ENCODE data around the gene TMEM161B.

- PRO-cap, 2 experiments, result no peak in any of the 2 experiments
Measured at GRCh38 chr5:81696250-81696940, 54.5 kb downstream of the SSBP2 start.

DNA sequence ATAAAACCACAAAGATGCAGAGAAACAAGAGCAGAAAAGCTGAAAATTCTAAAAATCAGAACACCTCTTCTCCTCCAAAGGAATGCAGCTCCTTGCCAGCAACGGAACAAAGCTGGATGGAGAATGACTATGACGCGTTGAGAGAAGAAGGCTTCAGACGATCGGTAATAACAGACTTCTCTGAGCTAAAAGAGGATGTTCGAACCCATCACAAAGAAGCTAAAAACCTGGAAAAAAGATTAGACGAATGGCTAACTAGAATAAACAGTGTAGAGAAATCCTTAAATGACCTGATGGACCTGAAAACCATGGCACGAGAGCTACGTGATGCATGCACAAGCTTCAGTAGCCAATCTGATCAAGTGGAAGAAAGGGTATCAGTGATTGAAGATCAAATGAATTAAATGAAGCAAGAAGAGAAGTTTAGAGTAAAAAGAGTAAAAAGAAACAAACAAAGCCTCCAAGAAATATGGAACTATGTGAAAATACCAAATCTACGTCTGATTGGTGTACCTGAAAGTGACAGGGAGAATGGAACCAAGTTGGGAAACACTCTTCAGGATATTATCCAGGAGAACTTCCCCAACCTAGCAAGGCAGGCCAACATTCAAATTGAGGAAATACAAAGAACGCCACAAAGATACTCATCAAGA, 112.2 kb downstream of the ATG10 start:
- PRO-cap, 2 experiments, result no peak in any of the 2 experiments

DNA sequence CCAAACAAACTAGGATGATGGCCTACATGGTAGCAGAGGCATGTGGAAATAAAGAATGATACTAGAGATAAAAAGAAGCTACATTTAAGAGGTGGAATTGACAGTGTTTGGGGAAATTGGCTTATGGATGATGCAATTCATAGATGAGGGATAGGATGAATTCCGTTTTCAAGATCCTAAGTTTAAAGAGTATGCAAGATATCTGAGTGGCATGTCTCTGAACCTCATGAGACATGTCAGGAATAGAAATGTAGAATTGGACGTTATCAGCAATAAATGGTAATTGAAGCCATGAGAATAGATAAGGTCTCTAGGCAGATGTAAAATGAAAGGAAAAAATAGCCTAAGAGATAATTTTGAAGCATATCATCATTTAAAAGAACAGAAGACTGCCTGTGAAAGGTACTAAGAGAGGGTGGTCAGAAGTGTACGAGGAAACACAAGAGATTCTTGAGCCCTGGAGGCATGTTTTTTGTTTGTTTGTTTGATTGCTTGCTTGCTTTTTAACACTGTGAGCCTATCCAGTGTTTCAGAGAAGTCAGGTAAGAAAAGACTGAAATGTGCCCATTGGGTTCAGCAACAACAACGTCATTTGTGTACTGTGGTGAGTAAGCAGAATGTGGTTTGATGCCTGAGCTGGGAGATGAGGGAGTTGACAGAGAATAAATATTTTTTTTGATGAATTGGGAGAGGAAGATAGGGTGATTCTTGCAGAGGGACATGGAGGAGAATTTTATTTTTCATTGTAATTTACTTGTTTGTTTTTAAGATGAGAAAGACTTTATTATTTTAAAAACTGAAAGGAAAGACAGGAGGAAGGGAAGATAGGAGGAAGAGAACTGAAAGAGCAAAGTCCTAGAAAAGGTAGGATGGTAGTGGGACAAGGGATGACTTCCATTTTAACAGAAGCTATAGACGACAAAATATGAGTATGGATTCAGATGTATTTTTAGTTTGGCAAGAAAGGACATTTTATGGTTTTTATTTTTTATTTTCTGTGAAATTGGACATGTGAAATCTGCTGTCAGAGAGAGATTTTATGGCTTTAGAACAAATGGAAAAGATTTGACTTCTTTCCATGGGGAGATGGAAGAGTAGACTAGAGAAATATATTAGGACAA, 73.2 kb downstream of the RPS23 start:
- PRO-cap, 2 experiments, result no peak in any of the 2 experiments

DNA sequence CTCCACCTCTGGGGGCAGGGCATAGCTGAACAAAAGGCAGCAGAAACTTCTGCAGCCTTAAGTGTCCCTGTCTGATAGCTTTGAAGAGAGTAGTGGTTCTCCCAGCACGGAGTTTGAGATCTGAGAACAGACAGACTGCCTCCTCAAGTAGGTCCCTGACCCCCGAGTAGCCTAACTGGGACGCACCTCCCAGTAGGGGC, 132.7 kb downstream of the TMEM167A start:
- PRO-cap, 2 experiments, result peak in 1 of 2 experiments; most common plus-strand start position 60 of the sequence (in 1)

GRCh38 chr5:83537614-83538264, 66.2 kb downstream of the VCAN start:
- PRO-cap, 2 experiments, result no peak in any of the 2 experiments

GRCh38 chr5:83538275-83539590, 67.2 kb downstream of the VCAN start:
- PRO-cap, 2 experiments, result no peak in any of the 2 experiments

- PRO-cap, 2 experiments, result no peak in any of the 2 experiments
Measured at GRCh38 chr5:83539962-83540512, 68.5 kb downstream of the VCAN start.

- PRO-cap, 2 experiments, result peak in 1 of 2 experiments; most common plus-strand start chr5:83553441 (in 1)
Measured at GRCh38 chr5:83553340-83553692, 81.8 kb downstream of the VCAN start.

- PRO-cap, 2 experiments, result no peak in any of the 2 experiments
Measured at GRCh38 chr5:83562084-83562705, 90.7 kb downstream of the VCAN start.

GRCh38 chr5:83562710-83563082, 91.2 kb downstream of the VCAN start:
- PRO-cap, 2 experiments, result no peak in any of the 2 experiments

GRCh38 chr5:83799089-83799514, 78.4 kb upstream of the HAPLN1 start:
- PRO-cap, 2 experiments, result no peak in any of the 2 experiments

DNA sequence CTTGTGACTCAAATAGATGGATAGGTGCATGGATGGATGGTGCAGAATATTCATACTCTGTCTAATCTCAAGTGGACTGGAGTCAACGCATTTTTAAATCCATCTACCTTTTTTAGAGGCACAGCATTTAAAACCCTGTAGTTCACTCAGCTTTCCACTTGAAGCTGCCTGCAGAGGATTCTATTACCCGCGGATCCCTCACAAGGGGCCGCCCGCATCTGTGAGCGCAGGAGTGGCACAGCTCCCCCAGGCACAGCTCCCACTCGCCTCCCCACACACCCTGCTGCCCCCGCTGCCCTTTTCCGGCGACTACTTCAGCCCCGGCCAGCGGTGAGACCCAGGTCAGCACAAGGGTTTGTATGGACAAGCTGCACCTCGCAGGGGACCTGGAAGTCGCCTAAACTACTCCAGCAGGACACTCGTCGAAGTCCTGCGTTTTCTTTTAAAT, 1.7 kb downstream of the EDIL3 start:
- PRO-cap, 2 experiments, result no peak in any of the 2 experiments

- PRO-cap, 2 experiments, result no peak in any of the 2 experiments
Measured at GRCh38 chr5:84538936-84539619, 154.4 kb upstream of the EDIL3 start.

DNA sequence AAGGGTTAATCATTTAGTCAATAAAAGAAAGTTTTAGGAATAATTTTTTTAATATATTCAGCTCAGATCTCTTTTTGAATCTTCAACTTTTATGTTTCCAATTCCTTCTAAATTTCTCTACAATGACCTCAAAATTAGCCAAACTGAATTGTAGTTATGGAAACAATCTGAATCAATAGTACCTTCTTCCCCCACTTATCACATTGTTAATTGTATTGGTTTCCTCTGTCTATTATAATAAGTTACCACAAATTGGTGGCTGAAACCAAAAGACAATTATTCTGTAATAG, 158.9 kb upstream of the EDIL3 start:
- PRO-cap, 2 experiments, result no peak in any of the 2 experiments

GRCh38 chr5:87352566-87353363, 60.0 kb downstream of the CCNH start:
- PRO-cap, 2 experiments, result no peak in any of the 2 experiments

DNA sequence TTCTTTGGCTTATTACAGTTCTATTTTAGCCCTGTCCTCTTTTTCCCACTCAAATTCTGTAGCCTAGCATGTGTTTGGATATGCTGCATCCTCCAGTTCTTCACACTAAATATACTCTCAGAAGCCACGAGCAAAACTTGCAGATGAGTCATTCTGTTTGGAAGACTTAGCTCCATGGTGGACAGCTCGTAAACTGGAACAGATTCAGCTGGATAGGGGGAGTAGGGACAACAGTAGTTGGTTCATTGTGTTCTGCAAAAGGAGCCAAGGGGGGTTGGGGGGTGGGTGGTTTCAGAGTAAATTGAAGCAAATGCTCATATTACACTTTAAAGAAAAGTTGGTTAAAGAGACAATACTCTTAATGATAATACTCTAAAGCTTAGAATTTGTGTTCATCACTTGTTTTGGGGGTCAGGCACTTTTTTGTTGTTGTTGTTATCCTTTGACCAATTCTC, 369.3 kb downstream of the TMEM161B start:
- PRO-cap, 2 experiments, result peak in 1 of 2 experiments; most common minus-strand start position 107 of the sequence (in 1)

DNA sequence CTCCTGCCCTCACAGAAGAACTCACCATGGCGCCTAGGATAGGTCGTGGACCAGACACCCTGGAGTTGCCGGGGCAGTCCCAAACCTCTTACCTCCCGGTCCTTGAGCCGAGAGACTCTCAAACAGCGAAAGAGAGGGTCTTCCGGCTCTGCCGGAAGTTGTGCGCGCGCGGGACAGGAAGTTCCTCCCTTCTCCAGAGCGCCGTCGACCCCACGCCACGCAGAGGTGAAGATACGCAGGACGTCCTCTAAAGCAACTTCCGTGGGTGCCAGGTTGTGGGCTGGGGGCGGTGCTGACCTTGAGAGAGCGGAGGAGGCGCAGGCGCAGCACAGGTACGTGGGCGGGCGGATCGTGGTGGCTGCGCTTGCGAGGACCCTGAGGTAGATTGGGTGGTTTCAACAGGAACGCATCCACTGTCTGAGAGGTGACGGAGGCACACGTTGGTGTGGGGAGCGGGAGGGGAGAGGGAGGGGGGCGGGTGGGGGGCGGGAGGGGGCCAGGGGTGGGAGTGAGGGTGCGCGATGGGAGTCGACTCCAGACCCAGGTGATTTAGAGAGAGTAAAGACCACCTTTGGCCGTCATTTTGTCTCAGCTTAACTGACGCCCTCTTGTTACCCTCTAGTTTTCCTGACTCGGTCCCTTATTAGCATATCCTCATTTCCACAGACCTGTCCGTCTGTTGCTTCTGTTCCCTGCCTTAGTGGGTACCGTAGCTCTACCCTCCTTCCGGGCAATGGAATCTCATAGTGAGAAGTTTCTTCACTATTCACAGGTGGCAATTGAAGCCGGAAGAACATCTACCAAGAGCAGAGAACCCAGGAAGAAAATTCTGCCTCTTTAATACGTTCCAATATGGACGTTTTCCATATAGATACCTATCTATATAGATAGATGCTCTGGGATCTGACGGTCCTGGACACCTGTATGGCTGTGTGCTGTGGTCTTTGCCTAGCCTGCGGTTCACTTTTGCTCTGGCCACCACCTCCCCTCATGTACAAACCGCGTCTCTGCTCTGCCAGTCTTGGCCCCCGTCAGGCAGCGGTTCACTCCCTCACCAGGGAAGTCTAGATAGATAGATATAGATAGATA, at the start of gene TMEM161B:
TSS of gene TMEM161B (minus strand) at position 150 of the 1,089 bp plus-strand sequence.
- PRO-cap, 2 experiments, result peak in 2 of 2 experiments; most common plus-strand start position 329 of the sequence (in 2); most common minus-strand start position 150 of the sequence (in 2)

GRCh38 chr5:88734239-88734797, 148.7 kb downstream of the MEF2C start:
- PRO-cap, 2 experiments, result peak in 1 of 2 experiments; most common plus-strand start chr5:88734519 (in 1); most common minus-strand start chr5:88734403 (in 1)

GRCh38 chr5:88778602-88779054, 104.4 kb downstream of the MEF2C start:
- PRO-cap, 2 experiments, result peak in 1 of 2 experiments; most common plus-strand start chr5:88778980 (in 1)

- PRO-cap, 2 experiments, result peak in 1 of 2 experiments; most common plus-strand start chr5:88833959 (in 1); most common minus-strand start chr5:88833886 (in 1)
Measured at GRCh38 chr5:88833711-88834218, 49.2 kb downstream of the MEF2C start.